Islet of Langerhans (tissue), 1 donor: ENCODE measurements around the genes MAMDC4 and FBXW5.

- RRBS, result 87% methylated on average over 2 of the region's 9 CpGs
Measured at GRCh38 chr9:136550294-136550768, 4.5 kb upstream of the NOTCH1 start.

DNA sequence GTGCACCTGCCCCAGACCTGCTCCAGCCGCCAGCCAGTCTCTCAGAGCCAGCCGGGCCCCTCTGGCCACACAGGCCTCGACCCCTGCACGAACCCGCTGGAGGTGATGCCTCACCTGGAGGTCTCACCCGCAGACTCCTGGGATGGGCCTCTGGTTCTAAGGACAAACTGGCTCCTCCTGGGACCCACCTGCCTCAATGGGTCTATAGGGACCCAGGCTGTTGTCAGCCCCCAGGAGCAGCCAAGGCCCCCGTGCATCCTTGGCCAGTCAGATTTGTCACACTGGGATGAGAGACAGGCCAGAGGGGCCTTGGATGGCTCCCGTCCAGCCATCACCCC lies 38.1 kb upstream of the EGFL7 start:
- RRBS, result no CpG with 5 or more reads among the region's 8 CpGs

GRCh38 chr9:136634734-136635229 lies 27.9 kb upstream of the EGFL7 start:
- RRBS, result no CpG with 5 or more reads among the region's 9 CpGs

- RRBS, result no CpG with 5 or more reads among the region's 28 CpGs
Measured at GRCh38 chr9:136680959-136681634, 6.2 kb downstream of the AGPAT2 start.

GRCh38 chr9:136700875-136702044 lies 11.1 kb upstream of the DIPK1B start:
- RRBS, result 49% methylated on average over 9 of the region's 50 CpGs

GRCh38 chr9:136714095-136715216 lies 2.1 kb downstream of the DIPK1B start:
- RRBS, result 60% methylated on average over 6 of the region's 25 CpGs

GRCh38 chr9:136852283-136852543 lies at the start of gene MAMDC4:
Gene MAMDC4, plus strand, starts transcription at chr9:136852346.
- RRBS, result 27% methylated on average over 1 of the region's 10 CpGs

DNA sequence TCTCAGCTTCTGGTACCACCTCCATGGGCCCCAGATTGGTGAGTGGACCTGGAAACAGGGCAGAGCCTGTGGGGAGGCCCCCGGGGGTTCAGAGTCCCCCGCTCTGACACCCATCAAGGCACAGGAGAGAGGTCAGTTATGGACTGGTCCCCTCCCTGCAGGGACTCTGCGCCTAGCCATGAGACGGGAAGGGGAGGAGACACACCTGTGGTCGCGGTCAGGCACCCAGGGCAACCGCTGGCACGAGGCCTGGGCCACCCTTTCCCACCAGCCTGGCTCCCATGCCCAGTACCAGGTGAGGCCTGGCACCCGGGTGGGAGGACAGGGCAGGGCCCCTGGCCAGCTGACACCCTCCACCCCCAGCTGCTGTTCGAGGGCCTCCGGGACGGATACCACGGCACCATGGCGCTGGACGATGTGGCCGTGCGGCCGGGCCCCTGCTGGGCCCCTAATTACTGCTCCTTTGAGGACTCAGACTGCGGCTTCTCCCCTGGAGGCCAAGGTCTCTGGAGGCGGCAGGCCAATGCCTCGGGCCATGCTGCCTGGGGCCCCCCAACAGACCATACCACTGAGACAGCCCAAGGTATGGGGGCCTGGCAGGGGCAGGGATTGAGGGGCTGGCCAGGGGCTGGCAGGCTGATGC lies 5.0 kb downstream of the MAMDC4 start:
- RRBS, result 46% methylated on average over 10 of the region's 21 CpGs

DNA sequence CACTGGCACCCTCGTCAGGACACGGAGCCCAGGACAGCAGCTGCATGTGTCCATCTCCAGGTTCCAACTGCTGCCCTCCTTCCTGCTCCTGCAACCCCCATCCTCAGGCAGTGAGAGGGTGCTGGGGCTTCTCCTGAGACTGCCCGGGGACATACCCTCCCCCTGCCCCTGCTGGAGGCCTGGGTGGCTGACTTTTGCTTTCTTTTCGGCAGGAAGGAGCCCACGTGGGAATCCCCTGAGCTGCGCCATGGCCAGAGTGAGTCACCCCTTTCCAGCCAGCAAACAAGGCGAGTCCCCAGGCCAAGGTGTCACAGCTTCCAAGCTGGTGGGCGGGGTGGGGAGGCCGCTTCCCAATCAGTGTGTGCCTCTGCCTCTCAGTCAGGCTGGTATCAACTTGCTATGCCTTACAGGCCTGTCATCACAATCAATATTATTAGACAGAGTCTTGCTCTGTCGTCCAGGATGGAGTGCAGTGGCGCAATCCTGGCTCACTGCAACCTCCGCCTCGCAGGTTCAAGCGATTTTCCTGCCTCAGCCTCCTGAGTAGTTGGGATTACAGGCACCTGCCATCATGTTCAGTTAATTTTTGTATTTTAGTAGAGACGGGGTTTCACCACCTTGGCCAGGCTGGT lies 3.7 kb upstream of the TRAF2 start:
- RRBS, result no CpG with 5 or more reads among the region's 15 CpGs

DNA sequence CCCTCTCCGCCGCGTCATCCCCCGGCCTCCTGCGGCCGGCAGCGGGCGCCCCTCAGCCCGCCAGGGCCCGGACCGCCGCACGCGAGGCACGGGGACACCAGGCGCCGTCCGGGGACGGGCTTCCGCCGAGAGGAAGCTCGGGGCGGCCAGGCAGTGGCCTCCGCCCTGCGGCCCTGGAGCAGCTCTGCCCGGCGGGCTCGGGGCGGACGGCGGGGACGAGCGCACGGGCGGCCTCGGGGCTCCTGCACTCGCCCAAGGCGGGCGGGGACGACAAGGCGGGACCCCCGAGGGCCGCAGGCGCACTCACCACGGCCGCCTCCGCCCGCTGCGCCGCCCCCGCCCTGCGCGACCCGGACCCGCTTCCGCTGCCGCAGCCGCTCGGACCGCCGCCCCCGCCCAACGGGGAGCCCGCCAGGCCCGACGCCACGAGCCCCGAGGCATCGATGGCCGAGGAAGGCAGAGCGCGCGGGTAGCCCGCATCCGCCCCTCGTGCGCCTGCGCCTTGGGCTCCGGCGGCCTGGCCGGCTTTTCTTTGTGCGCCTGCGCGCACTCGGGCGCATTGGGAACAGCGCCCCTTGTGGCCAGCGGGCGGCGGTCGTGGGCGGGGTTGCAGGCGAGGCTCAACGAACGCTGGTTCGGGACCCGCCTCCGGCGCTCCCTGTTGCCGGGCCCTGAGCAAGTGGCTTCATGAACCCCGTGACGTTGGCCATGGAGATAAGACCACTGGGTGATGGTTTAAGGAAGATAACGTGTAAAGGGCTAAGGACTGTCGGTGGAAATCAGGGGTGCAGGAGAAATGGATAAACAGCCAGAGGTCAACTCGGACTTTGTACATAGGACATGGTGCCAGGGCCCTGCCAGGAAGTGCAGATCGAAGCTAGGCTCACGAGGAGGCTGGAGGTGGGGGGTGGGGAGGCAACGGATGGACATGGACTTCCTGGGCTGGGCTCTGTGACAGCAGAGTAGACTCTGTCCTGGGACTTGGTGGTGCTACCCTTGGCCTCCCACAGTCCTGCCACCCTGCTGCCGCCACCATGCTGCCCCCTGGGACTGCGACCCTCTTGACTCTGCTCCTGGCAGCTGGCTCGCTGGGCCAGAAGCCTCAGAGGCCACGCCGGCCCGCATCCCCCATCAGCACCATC lies at the start of gene FBXW5:
FBXW5 (minus strand) TSS at position 452 of the 1,142 bp plus-strand sequence.
- RRBS, result 4% methylated on average over 17 of the region's 114 CpGs

GRCh38 chr9:137033875-137034518 lies 2.1 kb upstream of the FUT7 start:
- RRBS, result no CpG with 5 or more reads among the region's 11 CpGs

- RRBS, result no CpG with 5 or more reads among the region's 36 CpGs
Measured at GRCh38 chr9:137128696-137129407, 10.1 kb upstream of the GRIN1 start.

DNA sequence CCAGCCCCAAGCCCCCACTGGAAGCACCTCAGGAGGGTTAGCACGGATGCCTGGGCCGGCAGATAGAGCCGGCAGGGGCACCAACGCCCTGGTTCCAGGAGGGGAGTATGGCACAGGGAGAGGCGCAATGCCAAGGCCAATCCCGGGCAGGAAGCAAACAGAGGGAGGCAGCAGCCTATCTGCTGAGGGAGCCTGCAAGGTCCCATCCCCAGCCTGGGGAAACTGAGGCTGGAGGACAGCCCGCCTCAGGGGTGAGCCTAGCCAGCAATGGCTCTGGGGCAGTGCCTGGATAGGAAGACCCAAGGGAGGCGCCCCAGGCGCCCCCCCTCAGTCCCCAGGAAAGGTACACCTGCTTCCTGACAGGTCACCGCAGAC lies 2.7 kb downstream of the TPRN start:
- RRBS, result 47% methylated on average over 4 of the region's 10 CpGs

- RRBS, result no CpG with 5 or more reads among the region's 3 CpGs
Measured at GRCh38 chr9:137237704-137237965, 3.5 kb upstream of the TUBB4B start.

DNA sequence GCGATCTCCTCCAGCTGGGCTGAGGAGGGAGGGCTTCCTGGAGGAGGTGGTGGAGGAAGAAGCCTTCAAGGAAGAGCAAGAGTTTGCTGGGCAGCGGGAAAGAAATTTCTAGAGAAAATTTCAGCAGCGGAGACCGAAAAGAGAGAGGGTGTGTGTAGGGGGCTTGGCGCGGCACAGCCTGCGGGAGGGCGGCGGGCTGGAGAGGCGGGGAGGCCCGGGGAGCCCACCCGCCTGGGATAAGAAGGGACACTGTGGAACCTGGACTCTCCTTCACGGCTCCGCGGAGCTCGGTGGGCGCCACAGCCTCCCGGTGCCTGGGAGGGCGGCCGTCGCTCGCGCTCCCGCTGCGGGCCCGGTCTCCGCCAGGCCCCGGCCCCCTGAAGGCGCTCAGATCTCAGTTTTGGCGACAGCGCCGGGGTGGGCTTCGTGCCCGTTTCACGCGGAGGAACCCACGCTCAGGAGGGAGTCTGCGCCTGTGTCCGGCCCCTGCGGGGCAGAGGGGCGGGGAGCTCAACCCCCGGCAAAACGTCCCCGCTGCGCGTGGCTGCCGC lies 571 bp upstream of the NELFB start:
- RRBS, result 3% methylated on average over 35 of the region's 47 CpGs

DNA sequence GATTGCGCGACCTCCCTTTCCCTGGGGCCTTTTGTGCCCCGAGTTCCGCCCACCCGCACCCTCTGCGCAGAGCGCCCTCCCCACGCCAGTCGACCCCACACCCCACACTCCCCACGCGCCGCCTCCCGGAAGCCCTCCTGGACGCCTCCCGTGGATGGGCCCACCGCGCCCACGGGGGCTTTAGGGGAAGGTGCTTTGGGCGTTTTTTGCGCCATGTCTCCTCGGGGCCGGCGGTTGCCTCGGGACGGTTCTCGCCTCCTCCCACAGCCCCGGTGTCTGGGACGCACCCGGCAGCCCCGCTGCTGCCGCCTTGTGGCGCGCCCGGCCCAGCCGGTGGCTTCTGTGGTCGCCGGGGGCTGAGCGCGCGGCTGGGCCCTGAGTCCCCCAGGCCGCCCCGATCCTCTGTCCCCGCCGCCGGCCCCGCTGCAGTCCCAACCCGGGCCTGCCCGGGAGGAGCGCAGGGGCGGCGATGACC lies 3.2 kb downstream of the TOR4A start:
- RRBS, result 45% methylated on average over 22 of the region's 51 CpGs

GRCh38 chr9:137295069-137295691 lies 6.9 kb downstream of the NRARP start:
- RRBS, result 4% methylated on average over 43 of the region's 67 CpGs

DNA sequence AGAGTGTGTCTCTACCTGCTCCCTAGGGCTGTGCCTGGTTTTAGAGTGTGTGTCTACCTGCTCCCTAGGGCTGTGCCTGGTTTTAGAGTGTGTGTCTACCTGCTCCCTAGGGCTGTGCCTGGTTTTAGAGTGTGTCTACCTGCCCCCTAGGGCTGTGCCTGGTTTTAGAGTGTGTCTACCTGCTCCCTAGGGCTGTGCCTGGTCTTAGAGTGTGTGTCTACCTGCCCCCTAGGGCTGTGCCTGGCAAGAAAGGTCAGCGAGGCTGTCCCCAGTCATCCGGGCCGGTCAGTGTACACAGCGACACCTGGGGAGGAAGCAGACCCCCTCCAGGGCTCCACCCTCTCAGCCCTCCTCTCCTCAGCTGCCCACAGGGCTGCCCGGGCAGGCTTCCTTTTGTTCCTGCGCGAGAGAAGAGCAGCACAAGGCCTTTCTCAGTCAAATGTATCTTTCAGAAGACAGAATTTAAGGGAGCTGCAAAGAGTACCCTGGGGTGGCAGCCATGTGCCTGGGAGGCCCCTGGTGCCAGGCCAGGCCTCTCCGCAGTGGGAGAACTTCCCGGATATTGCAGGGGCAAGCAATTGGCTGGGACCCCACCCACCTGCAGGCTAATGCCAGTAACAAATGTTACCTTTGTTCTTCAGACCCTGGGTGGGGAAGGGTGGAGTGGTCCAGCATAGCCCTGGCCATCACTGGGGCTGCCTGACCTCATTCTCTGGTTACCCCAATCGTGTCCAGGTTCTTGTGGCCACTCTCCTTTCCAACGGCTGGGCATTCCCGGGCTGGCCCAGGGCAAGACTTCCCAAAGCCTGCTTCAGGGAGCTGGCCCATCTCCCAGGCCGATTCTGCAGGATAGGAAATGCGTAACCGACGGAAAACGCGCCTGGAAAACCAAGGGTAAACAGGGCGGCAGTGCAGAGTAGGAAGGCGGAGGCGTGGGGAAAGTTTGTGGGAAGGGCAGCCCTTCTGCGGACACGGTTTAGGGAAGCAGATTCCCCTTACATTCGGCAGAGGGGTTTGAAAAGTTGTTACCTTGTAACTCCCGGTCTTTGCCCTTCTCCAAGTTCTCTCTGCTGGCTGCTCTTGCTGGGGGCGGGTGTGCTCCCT lies 3.8 kb downstream of the NRARP start:
- RRBS, result 73% methylated on average over 3 of the region's 26 CpGs

DNA sequence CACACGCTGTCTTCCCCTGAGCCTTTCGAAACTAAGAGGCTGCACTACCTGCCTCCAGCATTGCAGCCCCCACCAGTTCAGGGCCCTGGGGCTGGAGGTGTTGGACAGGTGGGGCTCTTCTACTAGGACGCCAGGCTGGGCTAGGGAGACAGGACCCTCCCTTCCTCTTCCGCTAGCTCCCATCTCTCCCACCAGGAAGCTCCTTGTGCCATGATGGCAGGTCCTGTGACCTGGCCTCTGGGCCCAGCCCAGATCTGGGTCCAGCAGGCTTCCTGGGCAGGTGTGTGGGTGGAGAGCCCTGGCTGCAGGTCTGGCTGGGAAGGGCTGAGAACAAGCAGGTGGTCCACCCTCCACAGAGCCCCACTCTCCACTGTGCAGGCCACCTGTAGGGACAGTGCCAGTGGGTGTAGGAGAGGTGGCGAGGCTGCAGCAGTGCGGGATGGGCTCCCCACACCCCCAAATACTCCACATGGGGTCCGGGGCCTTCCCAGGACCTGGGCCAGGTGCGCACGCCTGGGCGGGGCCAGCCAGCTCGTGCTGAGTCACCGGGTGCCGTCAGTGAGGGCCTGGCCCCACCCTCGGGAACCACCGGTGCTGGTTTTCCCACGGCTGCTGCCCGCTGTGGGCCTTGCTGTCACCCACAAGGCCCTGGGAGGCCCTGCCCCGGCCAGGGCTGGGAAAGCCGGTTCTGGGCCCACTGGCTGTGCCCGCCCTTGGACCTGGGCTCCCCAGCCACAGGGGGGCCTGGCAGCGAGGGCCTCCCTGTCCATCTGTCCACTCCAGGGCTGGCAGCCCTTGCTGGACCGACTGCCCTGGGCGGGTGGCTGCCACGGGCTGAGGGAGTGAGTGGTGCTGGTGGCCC lies 9.2 kb upstream of the NRARP start:
- RRBS, result 44% methylated on average over 12 of the region's 24 CpGs

DNA sequence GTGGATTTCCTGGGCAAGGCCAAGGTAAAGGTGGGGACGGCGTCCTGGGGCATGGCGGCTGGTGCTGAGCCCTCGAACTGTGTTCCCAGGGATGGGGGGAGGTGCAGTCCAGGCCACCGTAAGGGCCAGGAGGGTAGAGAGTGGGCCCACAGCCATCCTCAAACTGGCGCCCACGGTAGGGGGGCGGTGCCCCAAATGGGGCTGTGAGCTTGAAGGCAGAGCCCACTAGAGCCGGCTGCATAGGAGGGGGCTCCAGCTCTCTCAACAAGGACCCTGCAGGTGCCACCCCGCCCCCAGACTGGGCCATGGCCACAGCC lies 6.1 kb downstream of the NOXA1 start:
- RRBS, result no CpG with 5 or more reads among the region's 10 CpGs